ENCODE measurements around the genes STPG1, NIPAL3, CLIC4 and SYF2.

- PRO-cap: bidirectional peak, plus-strand start at chr1:24322529, minus-strand start at chr1:24322341
- RAMPAGE, long total RNA, 4 experiments: no peak in any of the 4 experiments
Observed at GRCh38 chr1:24322150-24322899, 3.2 kb downstream of the GRHL3 start.

GRCh38 chr1:24413267-24414183 lies at the start of gene STPG1:
STPG1 (minus strand) TSS chr1:24413782.
- PRO-cap: unidirectional peak, minus-strand start at chr1:24413664
- RAMPAGE, long total RNA, 4 experiments: start-site peak on the minus strand in 2 of 4 experiments, at chr1:24413693-24413725 at its widest, 45 to 51 reads per replicate

DNA sequence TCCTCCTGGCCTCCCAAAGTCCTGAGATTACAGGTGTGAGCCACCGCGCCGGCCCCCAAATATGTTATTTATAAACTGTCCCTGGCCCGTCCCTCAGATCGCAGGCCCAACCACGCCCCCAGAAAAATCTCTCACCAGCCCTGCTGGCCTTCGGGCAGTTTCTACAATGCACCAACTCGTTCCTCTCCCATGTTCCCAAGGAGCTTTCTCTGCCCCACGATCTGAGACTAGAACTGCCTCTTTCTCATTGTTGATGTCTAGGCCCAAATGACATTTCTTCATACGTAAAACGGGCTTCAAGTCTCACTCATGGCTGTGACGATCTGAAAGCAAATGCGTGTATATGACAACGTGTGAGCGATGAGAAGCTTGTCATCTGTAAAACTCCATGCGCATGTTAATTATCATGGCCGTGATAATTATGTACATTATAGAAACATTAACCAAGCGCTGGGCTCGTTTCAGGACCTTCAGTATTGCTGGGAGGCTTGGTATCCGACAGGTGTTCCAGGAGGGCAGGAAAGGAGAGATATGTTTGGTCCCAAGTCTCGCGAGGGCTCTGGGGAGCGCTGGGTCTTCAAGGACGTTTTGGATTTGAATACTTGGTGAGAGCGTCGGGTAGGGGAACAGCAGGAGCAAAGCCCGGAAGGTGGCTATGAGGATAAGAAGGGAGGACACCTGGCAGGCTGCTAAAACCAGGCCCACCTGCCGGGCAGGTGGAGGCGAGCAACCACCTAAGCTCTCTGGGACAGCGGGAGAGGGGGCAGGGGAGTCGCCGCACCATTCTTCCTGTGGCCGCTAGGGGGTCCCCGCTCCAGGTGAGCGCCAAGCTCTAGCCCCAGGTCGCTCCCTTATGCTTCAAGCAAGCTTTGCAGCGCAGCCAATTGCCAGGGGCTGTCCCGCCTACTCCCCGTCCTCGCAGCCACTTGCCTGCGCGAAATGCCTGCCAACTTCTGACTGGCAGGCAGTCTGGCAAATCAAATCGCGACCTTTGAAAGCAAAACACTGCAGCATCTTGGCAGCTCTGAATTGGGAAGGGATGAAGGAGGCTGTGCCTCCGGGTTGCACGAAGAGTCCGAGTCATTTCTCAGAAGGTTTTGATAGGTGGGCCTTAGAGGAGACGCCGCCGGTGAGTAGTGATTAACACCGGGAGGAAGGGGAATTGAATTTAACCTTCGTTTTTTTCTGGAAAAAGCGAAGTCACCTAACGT lies at the start of gene NIPAL3:
TSS of gene NIPAL3 (plus strand) at position 1,027 of the 1,211 bp plus-strand sequence.
- PRO-cap: bidirectional peak, plus-strand start at position 605 of the sequence, minus-strand start at position 507 of the sequence; bidirectional peak, plus-strand start at position 1,027 of the sequence, minus-strand start at position 855 of the sequence
- RAMPAGE, long total RNA, 4 experiments: start-site peak on the plus strand in 4 of 4 experiments, centred at positions 1,019 to 1,036 of the sequence, 19 to 109 reads per replicate; start-site peak on the minus strand in 1 of 4 experiments, centred at position 365 of the sequence, 6 reads per replicate

DNA sequence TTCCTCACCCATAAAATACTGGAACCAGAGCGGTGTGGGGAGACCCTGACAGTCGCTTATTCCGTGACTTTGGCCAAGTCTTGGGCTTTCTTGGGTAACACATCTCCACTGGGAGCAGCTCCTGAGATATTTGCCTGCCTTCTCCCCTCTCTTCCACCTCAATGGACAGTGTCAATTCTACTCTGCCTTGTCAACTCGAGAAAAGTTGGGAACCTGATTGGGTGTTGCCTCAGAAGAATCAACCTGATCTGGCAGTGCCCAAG lies 10.9 kb downstream of the NIPAL3 start:
- PRO-cap: unidirectional peak, minus-strand start at position 163 of the sequence
- RAMPAGE, long total RNA, 4 experiments: no peak in any of the 4 experiments

DNA sequence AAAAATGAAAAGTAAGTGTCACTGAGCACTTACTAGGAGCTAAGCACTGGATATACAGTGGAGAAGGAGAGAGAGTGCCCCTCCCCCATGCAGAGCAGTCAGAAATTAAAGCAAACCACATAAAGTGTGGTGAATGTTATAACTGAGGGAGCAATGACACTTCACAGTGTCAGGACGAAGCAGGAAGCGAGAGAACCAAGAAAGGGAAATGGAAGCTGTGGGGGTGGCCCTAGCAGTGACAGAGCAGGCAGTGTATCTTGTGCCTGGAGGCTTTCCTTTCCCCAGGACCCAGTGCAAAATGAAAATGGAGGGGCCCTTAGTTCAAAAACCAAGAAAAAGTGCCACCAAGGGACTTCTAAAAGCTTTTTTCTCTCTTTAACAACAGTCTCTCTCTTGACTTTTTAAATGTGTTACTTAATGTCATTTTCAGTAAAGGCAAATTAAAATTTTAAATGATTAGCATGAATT lies 21.5 kb upstream of the RCAN3 start:
- PRO-cap: no peak
- RAMPAGE, long total RNA, 4 experiments: no peak in any of the 4 experiments

DNA sequence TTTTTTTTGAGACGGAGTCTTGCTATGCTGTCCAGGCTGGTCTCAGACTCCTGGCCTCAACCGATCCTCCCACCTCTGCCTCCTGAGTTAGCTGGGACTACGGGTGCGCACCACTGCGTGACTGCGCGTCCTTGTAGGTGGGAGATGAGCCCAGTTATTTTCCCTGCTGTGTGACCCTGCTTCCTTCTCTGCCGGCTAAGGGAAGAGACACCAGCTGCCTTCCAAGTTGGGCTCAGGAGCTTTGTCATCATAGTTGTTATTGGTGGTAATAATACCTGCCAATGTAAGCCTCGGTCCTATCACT lies 969 bp upstream of the RCAN3 start:
- PRO-cap: no peak
- RAMPAGE, long total RNA, 4 experiments: no peak in any of the 4 experiments

DNA sequence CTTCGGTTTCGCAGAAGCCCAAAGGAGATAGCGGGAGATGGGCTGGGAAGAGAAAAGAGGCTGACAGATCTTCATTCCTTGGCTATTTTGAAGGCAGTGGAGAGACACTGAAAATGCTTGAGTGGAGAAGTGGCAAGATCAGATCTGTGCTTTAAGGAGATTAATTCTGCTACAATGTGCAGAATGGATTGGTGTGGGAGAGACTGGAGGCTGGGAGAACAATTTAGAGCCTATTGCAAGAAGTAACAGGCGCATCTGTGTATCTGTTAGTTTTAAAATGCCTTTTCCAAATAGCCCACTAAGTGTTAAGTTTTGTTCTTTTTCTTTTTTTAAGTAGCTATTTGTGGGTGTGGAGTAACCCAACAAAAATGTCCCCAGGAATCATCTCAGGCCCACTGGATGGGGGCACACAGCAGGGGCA lies 24.0 kb upstream of the SRRM1 start:
- PRO-cap: no peak
- RAMPAGE, long total RNA, 4 experiments: no peak in any of the 4 experiments

DNA sequence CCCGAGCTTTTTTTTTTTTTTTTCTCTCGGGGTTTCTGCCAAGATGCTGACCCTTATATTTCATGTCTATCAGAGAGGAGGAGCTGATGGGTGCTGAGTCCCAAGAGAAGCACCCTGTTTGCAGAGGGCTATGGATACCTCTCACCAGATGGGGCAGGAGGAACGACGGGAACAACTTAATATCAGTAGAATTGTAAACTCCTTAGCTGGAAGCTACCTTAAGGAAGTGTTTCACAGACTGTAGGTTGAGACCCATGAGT lies 40.7 kb downstream of the SRRM1 start:
- PRO-cap: no peak
- RAMPAGE, long total RNA, 4 experiments: no peak in any of the 4 experiments

GRCh38 chr1:24743369-24743703 lies 1.9 kb upstream of the CLIC4 start:
- PRO-cap: no peak
- RAMPAGE, long total RNA, 4 experiments: no peak in any of the 4 experiments

- PRO-cap: bidirectional peak, plus-strand start at chr1:24745385, minus-strand start at chr1:24744937
- RAMPAGE, long total RNA, 4 experiments: start-site peak on the plus strand in 4 of 4 experiments, at chr1:24745361-24745513 at its widest, 47 to 130 reads per replicate
Observed at GRCh38 chr1:24744650-24745684, at the start of gene CLIC4. CLIC4 (plus strand) TSS chr1:24745447.

GRCh38 chr1:24754076-24754784 lies 9.0 kb downstream of the CLIC4 start:
- PRO-cap: no peak
- RAMPAGE, long total RNA, 4 experiments: no peak in any of the 4 experiments

DNA sequence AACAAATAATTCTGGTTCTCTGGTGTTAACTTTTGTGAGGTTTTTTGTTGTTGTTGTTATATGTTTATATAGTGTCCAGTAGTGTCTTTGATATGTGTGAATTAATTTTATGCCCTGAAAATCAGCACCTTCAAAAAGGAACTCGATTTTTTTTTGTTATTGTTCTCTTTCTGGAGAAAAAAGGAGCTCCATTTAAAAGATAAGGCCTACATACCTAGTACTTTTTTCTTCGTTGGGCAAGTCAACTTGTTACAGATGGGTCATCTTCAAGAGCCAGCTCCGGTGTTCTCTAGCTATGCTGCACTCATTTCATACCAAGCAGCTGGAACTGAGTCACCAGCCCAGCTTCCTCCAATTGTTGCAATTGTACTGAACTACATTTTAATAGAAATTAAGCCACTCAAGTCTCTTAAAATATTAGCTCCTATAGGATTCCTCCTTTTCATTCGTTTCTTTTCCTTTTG lies 60.2 kb downstream of the CLIC4 start:
- PRO-cap: no peak
- RAMPAGE, long total RNA, 4 experiments: no peak in any of the 4 experiments

DNA sequence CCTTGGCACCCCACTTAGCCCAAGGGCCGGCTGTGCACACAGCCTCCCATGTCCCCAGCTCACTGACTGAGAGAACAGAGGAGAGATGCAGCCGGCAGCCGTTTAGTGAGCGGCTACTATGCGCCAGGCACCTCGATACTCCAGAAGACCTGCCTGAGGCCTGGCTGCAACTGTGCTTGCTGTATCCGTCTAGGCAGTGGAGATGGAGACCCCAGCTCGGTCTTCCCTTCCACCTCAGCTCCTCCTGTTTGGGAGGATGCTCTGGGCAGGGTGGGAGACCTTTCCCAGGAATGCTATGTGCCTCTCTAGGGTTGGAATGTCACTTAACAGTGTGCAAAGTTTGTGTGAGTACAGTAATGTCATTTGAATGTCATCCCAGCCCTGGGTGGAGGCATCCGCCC lies 23.6 kb downstream of the RUNX3 start:
- PRO-cap: no peak
- RAMPAGE, long total RNA, 4 experiments: no peak in any of the 4 experiments

DNA sequence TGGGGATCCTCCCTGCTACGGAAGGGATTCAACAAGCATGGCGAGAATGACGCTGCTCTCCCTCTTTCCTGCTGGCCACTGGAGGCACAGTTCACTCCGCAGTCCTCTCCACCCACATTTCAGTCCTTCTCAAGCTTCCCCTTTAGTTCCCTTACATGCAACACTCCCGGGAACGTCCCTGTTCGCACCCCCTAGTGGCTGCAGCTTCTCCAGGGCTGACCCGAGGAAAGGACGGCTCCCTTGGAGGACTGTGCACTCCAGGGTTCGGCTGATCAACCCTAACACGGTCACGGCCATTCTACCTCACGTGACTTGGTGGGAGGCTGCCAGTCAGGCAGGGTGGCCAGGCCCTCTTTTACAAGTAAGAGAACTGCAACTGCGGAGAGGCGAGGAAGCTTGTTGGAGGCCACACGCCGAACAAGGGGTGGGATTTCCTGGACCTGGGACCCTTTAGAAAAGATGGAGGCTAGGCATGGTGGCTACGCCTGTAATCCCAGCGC lies 20.5 kb downstream of the RUNX3 start:
- PRO-cap: no peak
- RAMPAGE, long total RNA, 4 experiments: no peak in any of the 4 experiments

- PRO-cap: no peak
- RAMPAGE, long total RNA, 4 experiments: no peak in any of the 4 experiments
Observed at GRCh38 chr1:24915757-24916484, 14.2 kb downstream of the RUNX3 start.

- PRO-cap: unidirectional peak, plus-strand start at chr1:24988490
- RAMPAGE, long total RNA, 4 experiments: no peak in any of the 4 experiments
Observed at GRCh38 chr1:24988357-24988700, 58.3 kb upstream of the RUNX3 start.

GRCh38 chr1:25023423-25024127 lies 93.5 kb upstream of the RUNX3 start:
- PRO-cap: no peak
- RAMPAGE, long total RNA, 4 experiments: no peak in any of the 4 experiments

DNA sequence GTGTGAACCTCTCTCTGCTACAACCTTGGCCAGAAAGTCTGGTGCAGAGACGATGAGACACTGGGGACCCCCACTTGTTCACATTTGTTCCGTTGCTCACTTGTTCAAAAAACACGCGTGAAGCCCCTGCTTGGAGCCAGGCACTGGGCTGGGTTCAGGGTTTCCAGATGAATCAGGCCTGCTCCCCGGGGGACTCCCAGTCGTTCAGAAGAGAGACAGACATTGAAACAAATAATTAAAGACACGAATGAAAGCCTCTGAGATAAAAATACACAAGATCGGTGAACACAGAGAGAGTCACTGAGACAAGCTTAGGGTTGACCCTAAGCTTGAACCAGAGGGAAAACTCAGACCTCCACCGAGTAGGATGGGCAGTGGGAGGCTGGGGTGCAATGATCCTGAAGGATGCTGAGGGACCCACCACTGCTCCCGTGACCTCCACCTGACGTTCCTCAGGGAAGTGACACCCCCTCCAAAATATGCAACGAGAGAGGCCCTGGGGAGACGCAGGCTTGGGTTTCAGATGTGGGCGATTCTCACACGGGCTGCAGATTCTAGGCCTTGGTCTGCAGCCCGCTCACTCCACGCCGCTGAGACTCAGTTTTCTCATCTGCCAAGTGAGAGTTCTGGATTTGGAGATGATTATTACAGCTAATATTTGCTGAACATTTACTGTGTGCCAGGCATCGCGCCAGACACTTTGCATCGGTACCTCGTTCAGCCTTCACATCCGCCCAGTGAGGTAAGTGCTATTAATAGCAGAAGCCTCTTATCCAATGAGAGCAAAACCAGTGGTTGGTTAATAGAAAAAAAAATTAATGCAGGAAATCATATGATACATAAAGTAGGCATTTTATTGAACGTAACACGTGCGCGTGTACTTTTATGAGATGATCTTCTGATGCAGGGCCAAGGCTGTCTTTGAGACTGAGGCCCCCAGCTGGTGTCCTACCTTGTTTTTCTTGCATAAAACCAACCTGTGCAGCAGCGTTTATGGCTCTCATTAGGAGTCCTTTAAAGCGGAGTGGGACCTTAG lies 101.9 kb upstream of the RUNX3 start:
- PRO-cap: bidirectional peak, plus-strand start at position 886 of the sequence, minus-strand start at position 728 of the sequence
- RAMPAGE, long total RNA, 4 experiments: no peak in any of the 4 experiments

- PRO-cap: bidirectional peak, plus-strand start at chr1:25232618, minus-strand start at chr1:25232480
- RAMPAGE, long total RNA, 4 experiments: start-site peak on the plus strand in 3 of 4 experiments, at chr1:25232578-25232657 at its widest, 22 to 31 reads per replicate; start-site peak on the minus strand in 3 of 4 experiments, at chr1:25232474-25232504 at its widest, 592 to 1,434 reads per replicate
Observed at GRCh38 chr1:25231699-25232772, at the start of gene SYF2. SYF2 (minus strand) TSS chr1:25232502.

DNA sequence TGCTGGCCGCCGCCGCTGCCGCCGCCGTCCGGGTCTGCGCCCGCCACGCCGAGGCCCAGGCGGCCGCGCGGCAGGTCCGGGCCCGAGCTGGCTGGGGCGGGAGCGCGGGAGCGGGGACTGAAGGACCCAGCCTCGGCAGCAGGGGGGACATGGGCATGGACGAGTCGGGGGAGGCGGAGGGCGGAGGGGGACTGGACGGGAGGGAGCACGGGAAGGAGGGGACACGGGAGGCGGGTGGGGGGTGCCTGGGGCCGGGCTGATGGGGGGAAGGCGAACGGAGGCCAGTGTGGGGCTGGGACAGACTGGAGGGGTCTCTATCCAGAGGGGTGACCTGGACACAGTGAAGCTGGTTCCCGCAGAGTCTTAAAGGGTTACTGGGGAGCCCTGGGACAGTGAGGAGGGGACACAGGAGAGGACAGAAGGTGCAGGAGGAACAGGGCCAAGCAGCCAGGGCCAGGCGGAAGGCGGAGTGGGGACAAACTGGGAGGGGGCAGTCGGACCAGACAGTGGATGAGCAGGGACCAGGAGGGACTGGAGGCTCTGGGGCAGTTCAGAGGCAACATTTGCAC lies 431 bp downstream of the SELENON start:
- PRO-cap: unidirectional peak, minus-strand start at position 119 of the sequence
- RAMPAGE, long total RNA, 4 experiments: no peak in any of the 4 experiments

Measured in Peyer's patch (tissue), 4 donors.